ENCODE measurements around the gene STC2.

- RAMPAGE, long total RNA, result no peak
- RRBS, result no CpG with 5 or more reads among the region's 6 CpGs
Observed at GRCh38 chr5:173230774-173231096, 4.3 kb downstream of the NKX2-5 start.

- RAMPAGE, long total RNA, result no peak
- RRBS, result no CpG with 5 or more reads among the region's 12 CpGs
Observed at GRCh38 chr5:173235901-173236486, 988 bp upstream of the NKX2-5 start.

GRCh38 chr5:173243649-173244205, 8.7 kb upstream of the NKX2-5 start:
- RAMPAGE, long total RNA, result no peak
- RRBS, result 0% methylated on average over 4 of the region's 33 CpGs

- RAMPAGE, long total RNA, result no peak
- RRBS, result 4% methylated on average over 1 of the region's 45 CpGs
Observed at GRCh38 chr5:173245246-173245888, 10.4 kb upstream of the NKX2-5 start.

DNA sequence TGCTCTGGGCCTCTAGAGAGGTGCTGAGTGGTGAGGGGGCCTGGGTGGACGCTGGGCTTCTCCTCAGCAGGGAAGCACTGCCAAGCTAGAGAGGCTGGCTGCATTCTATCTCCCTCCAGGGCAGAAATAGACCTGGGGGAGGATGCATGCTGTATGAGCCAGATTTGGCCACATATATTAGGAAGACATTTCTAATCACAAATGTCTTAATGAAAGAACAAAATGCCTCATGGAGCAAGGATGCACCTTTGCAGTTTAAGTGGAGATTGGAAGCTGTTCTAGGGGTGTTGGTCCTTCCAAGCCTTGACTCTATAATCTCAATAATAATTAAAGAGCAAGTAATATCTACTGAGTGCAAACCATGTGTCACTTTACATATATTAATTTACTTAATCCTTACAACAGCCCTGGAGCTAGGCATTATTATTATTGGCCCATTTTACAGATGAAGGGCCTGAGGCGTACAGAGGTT, 43.8 kb upstream of the NKX2-5 start:
- RAMPAGE, long total RNA, result no peak
- RRBS, result no CpG with 5 or more reads among the region's 2 CpGs

GRCh38 chr5:173317975-173318505, 10.2 kb downstream of the STC2 start:
- RAMPAGE, long total RNA, result no peak
- RRBS, result no CpG with 5 or more reads among the region's 12 CpGs

DNA sequence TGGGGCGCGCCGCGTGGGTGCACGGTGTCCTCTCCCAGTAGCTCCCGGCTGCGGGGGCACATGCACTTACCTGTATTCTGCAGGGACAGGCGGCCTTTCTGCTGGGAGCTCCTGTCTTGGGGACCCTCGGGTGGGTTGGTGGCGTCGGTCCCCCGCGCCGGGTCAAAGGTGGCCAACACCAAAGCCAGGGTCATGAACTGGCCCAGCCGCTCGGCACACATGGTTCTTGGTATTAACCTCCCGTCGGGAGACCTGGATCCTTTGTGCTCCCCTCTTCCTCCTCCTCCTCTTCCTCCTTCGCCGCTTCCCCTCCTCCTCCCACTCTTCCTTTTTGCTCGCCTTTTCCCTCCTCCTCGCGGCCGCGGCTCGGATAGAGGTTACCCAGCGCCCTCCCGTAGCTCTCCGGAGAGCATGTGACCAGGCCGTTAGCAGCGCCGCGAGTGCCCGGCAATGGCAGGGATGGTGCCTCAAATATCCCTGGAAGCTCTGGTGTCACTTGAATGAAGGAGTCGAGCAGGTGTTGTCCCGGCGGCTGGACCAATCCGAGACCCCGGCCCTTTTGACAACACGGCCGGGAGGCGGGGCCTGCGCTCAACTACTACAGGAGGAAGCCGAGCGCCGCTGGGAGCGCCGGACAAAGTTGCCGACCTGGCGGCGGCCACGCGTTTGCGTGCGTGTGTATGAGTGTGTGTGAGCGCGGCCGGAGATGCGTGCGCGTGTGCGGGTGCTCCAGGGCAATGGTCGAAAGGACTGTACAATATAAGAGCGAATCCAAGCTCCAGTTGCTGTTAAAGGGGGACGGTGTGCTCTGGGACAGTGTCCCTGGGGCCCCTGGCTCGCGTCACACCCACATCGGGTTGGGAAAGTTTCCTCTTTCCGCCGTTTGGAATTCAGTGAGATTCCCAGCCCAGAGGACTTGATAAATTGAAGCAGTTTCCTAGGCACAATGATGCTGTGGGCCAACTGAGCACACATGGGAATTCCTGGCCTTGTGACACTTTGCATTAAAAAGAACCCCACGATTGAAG, at the start of gene STC2:
STC2 (minus strand) TSS at position 442 of the 1,028 bp plus-strand sequence.
- RAMPAGE, long total RNA, result start-site peak on the minus strand centred at position 462 of the sequence, 36 bp wide, 589 and 1,032 reads in 2 replicates
- RRBS, result 1% methylated on average over 32 of the region's 71 CpGs

DNA sequence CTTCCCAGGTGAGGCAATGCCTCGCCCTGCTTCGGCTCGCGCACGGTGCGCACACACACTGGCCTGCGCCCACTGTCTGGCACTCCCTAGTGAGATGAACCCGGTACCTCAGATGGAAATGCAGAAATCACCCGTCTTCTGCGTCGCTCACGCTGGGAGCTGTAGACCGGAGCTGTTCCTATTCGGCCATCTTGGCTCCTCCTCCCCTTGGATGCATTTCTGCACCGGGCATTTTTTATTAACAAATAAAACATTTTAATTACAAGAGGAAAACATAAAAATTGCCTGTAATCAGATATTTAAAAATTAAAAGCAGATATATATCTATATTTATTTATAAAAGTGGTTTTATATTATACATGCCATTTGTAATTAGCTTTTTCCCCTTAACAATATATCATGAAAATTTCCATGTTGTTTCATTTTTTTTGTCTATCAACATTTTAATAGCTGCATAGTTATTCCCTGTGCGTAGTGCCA, 80.5 kb upstream of the STC2 start:
- RAMPAGE, long total RNA, result no peak
- RRBS, result 41% methylated on average over 1 of the region's 16 CpGs

- RAMPAGE, long total RNA, result no peak
- RRBS, result no CpG with 5 or more reads among the region's 6 CpGs
Observed at GRCh38 chr5:173600775-173601115, 15.7 kb downstream of the BOD1 start.

DNA sequence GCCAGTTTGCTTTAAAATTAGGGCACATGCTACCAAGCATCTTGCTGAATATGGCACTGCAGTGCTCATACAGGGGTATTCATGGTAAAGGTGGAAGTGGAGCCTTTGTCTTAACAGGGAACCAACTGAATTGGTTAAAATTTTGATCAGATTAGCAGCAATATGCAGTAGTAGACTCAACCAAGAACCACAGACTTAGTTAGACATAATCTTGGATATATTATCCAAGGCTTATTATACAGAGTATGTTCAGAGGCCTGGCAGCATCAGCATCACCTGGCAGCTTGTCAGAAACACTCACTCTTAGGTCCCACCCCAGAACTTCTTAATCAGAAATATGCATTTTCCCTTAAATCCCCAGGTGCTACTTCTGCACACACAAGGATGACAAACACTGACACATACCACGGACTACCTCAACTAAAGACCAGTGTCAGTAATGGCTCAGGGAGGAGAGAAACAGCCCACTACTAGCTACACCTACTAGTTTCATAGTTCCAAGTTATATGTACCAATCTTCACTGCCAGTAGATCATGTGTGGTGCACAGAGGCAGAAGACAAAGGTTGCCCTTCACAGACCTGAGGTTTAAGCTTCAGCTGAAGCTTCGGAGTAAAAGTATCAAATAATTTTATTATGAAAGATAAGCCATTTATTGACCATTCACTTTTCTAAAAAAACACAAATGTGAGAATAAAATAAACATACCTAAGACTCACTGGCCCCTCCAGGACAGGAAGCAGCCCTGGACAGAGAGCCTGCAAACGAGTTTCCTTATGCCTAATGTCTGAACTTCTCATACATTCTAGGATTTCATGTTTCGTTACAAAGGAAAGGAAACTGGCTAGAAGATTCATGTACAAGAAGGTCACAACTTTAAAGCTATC, 9.3 kb downstream of the BOD1 start:
- RAMPAGE, long total RNA, result no peak
- RRBS, result no CpG with 5 or more reads among the region's 4 CpGs

DNA sequence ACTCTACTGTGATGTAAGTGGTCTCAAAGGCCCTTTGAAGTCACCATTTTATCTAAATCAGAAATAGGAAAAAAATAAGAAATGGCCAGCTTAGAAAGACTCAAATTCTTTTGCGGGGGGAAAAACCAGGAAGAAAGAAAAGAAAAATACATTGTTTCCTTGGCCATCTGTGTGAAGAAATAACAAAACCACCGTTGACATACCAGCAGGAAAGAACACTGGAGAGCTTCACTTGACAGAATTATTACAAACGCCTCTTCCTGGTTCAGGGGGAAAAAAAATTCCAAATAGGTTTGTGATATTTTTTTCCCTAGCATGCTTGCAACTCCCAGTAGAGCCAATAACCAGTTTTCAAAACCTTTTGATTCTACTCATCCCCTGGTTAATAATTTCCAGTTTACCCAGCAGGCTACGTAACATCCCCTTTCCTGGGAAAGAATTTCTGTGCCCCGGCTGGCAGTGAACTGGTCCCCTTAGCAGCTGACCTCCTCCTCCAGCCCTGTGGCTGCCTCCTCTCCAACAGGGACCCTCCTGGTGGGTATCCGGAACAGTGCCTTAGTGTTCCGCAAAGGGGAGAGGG, 72.7 kb upstream of the BOD1 start:
- RAMPAGE, long total RNA, result no peak
- RRBS, result 68% methylated on average over 2 of the region's 7 CpGs

- RAMPAGE, long total RNA, result no peak
- RRBS, result no CpG with 5 or more reads among the region's 11 CpGs
Observed at GRCh38 chr5:173728836-173729236, 112.4 kb upstream of the BOD1 start.

GRCh38 chr5:173736933-173737221, 120.4 kb upstream of the BOD1 start:
- RAMPAGE, long total RNA, result no peak
- RRBS, result no CpG with 5 or more reads among the region's 6 CpGs

DNA sequence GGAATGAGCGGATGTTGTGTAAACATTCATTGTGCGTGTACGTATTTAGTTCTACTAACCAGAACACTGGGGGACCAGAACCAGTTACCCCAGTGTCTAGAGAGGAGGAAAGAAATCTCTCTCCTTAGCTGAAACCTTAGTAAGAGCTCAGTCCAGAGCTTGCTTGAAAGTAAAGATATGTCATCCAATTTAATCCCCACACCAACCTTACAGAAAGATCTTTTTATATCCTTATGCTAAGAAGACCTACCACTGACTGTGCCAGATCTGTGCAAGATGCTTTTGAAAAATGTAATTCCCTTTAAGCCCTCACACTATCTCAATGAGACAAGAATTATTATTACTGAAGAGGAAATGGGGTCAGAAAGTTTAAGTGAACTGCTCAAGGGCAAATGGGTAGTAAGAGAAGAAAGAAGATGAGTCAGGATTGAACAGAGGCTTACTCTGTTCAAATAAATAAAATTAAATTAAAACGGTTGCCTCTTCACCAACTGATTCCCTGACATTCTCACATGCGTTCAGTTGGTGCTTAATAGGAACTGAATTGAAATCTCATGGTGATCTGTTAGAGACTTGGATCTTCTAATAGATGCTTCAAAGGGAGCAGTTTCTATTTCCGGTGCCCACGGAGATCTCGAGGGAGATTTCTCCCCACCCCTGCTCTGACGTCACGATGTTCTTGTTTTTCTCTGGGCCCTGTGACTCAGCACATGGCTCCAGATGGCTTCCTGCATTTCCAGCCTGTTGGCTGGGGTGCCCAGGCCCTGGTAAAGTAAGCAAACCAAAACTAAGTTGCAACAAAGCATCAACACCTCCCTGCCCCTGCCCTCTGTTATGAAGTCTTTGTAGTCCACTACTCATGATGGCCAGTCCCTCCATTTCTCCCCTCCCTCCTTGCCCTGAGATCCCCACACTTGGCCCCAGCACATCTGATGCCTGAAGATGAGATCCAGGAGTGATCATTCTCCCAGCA, 106.3 kb upstream of the CPEB4 start:
- RAMPAGE, long total RNA, result no peak
- RRBS, result no CpG with 5 or more reads among the region's 10 CpGs

DNA sequence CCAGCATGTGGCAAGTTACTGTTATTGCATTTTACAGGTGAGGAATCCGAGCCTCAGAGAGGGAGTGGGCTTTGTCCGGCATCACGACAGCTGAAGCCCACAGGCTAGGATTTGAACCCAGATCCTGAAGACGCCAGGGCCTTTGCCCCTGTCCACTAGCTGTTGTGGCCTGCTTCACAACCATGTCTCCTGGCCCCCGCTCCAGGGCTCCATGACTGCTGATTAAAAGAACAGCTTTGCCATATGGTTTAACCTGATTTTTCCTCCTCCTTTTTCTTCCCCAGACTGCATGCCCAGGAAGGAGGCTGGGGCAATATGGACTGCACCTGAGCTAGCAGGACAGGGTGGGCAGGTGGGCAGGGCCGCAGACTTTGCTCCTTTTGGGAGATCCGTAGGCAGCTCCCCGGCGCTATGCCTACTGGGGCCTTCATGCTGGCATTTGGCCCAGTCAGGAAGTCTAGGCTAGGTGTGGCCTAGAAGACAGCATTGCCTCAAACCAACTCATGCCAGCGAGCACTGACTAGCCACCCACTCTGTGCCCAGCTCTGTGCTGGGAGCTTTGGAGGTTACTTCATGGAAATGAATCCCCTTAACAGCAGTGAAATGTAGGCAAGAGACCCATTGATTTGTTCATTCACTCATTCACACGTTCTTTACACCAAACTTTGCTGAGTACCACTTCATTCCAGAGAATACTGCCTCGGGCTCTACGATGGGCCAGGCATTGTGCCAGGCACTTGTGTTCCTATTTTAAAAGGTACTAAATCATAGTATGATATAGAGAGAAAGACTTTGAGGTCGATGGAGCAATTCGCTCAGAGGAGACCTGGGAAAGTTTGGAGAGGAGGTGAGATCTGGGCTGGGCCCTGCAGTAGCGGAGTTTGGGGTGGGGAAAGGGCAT, 94.3 kb upstream of the CPEB4 start:
- RAMPAGE, long total RNA, result no peak
- RRBS, result no CpG with 5 or more reads among the region's 16 CpGs

- RAMPAGE, long total RNA, result no peak
- RRBS, result 83% methylated on average over 2 of the region's 7 CpGs
Observed at GRCh38 chr5:173864378-173864917, 23.7 kb upstream of the CPEB4 start.

DNA sequence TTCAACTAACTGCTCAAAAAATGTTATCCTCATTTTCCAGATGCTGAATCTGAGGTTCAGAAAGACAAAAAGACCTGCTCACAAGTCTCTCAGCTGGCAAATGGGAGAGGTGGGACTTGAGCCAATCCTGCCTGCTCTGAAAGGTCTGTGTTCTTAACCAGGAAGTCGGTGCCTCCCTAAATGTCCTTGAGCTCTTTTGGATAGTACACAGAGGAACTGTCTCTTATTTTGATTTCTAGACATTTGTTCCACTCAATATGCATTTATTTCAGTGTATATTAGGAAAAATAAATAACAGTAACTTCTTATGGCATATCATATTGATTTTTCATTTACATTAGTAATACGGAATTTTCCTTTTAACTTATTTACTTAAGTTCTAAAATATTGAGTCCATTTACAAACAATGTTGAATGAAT, 9.5 kb upstream of the CPEB4 start:
- RAMPAGE, long total RNA, result no peak
- RRBS, result no CpG with 5 or more reads among the region's 2 CpGs

- RAMPAGE, long total RNA, result no peak
- RRBS, result no CpG with 5 or more reads among the region's 12 CpGs
Observed at GRCh38 chr5:173890491-173891204, 2.5 kb downstream of the CPEB4 start.

DNA sequence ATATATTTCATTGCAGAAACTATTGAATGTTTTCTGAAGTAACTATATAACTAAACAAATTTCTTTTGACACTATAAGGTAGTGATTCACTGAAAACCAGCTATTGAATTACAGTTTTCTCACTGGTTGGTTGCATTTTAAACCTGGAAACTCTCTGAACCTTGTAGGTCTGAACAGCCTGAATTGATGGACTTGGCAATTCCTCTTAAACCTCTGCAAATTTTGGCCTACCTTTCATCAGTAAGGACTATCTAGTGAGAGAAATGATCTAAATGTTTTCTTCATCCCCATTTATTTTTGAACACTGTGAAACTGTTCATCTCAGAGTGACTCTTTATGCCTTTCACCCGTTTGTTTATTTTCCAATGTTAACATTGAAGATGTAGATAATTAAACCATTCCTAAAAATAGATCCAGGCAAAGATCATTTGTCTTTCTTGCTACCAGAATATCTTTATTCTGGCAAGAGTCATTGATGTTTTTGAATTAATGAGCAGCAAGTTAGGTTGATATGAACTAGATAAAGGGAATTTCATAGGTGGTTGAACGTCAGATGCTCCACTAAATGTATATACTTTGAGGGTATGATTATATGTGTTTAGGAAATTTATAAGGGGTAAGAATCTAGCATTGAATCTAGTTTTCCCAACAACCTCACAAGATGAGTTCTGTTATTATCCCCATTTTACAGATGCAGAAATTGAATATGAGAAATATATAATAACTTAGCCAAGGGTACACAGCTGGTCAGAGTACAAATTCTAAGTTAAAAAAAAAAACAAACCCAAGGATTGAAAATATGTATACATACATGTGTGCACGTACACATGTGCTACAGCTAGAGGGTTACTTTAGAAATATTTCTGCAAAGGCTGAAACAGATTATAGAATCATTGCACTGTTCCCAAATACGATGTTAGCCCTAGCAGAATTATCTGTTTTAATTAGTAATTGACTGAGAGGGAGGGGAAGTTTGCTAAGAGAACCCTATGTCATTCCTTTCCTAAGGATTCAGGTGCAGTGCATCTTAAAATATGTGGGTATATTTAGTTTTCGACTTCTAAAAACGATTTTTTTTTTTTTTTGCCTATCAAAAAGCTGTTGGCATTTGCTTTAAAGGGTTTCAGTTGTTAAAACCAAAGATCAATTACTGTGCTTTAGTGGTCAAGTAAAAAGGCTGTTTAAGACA, 3.5 kb downstream of the CPEB4 start:
- RAMPAGE, long total RNA, result no peak
- RRBS, result no CpG with 5 or more reads among the region's 6 CpGs

GRCh38 chr5:173924699-173925450, 36.7 kb downstream of the CPEB4 start:
- RAMPAGE, long total RNA, result no peak
- RRBS, result no CpG with 5 or more reads among the region's 1 CpG

Data from epithelial cell of alveolus of lung (primary cell).